ENCODE results near the genes AGPAT1, AGER, NOTCH4, HLA-DQB1 and COL11A2.

GRCh38 chr6:32113520-32114443 is 4.6 kb upstream of the TNXB start:
- CAGE, long polyA plus RNA = no peak
- RRBS = no CpG with 5 or more reads among the region's 6 CpGs

DNA sequence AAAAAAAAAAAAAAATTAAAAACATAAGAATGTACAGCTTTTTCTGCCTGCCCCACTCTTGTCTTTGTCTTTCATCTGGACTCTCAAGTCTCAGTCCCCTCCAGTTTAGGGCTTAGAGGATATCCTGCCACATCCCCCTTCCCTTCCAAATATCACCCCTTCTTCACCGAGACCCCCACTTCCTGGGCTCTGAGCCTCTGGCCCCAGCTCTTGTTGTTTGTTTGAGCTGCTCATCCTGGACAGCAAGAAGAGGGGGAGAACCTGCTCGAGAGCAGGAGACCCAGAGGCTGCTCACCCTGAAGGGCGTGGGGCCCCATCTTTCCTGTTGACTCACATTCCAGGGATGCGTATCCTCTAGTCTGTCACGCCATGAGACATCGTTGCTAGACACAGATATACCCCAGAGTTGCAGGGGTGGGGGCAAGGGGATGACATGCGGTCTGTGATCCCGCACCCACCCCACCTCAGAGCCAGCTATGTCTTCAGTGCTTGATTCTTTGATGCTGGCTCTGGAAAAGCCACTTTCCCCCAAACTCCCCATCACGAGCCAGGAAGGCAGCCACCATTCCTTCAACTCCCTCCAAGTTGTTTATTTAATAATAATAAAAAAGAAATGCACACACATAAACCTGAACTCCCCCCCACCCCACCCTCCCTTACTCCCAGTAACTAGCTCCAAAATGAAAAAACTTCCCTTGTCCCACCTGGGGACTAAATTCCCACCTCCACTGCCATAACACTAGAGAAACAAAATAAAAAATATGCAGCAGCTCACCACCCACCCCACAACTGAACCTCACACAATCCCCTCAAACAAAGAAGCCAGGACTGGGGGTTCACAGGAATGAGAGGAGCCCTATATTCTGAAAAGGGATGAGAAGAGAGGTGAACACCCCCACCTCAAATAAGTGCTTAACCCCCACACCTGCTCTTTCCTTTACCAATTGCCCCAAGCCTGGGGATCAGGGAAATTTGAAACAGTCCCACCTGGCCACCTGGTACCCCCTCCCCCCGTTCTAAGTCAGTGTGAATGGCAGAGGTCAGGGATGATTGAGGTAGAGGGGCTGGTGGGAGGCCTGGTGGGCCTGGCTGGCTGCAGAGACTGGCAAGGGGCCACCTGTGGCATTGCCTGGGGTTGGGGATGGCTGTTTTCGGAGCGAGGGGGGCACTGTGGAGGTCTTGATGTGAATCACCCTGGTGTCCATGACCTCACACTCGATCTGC is 6.0 kb upstream of the TNXB start:
- CAGE, long polyA plus RNA = no peak
- RRBS = no CpG with 5 or more reads among the region's 13 CpGs

DNA sequence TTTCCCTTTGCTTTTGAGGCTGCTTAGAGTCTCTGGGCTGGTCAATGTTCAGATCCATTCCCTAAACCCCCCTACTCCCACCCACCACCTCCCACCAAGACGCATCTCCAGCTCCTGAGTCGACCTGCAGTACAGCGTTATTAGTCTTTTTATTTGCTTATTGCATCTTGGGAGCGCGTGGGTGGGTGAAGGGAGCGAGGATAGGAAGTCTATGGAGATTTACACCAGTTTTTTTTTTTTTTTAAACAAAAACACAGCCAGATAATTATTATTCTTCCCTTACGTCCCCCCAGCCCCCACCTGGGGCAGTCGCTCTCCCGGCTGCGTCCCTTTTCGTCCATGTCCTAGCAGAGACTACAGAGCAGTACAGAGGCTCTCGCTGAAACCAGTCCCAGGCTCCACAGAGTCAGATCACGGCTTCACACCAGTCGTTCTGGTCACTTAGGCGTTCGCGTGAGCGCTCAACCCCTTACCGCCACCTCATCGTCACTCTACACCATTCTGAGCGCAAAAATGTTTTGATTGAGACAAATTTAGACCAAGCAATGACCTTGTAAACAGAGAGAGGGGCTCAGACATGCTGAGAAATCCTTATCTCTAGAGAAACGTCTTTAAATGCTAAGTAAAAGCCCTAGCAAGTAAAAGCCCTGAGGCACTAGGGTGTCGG is 1.1 kb upstream of the PRRT1 start:
- CAGE, long polyA plus RNA = no peak
- RRBS = no CpG with 5 or more reads among the region's 23 CpGs

DNA sequence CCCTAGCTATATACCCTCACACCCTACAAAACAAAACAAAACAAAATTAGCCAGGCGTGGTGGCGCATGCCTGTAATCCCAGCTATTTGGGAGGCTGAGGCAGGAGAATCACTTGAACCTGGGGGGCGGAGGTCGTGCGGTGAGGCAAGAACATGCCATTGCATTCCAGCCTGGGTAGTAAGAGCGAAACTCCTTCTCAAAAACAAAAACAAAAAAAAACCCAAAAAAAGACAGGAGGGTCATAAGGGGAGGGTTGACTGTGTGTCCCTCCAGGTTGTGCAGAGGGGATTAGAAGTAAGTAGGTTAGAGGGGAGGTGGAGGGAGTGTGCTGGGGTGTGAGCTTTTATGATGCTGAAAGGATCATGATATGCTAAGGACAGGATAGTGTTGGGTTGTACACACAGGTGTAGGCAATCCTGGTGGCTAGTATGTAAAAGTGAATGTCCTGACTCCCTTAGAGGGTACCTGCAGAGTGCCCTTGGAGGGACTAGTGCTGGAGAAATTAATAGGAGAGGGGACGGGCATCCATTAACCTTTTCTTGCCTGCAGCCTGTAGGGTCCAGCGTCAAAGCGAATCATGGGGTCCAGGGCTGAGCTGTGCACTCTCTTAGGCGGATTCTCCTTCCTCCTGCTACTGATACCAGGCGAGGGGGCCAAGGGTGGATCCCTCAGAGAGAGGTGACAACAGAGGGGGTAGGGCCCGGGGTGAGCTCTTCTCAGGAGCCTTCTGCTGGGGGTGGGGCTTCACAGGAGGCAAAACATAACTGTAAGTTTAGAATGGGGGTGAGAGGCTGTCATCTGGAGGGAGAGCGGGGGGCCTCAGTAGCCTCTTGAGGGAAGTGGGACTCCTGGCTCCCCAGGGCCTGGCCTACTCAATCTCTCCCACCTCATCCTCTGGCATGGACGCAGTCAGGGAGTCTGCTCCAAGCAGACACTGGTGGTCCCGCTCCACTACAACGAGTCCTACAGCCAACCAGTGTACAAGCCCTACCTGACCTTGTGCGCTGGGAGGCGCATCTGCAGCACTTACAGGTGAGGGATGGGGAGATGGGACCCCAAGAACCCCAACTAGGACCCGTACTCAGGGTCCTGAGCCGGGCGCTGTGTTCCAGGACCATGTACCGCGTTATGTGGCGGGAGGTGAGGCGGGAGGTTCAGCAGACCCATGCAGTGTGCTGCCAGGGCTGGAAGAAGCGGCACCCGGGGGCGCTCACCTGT is 1.6 kb downstream of the EGFL8 start:
- CAGE, long polyA plus RNA = no peak
- RRBS = 90% methylated on average over 6 of the region's 28 CpGs

DNA sequence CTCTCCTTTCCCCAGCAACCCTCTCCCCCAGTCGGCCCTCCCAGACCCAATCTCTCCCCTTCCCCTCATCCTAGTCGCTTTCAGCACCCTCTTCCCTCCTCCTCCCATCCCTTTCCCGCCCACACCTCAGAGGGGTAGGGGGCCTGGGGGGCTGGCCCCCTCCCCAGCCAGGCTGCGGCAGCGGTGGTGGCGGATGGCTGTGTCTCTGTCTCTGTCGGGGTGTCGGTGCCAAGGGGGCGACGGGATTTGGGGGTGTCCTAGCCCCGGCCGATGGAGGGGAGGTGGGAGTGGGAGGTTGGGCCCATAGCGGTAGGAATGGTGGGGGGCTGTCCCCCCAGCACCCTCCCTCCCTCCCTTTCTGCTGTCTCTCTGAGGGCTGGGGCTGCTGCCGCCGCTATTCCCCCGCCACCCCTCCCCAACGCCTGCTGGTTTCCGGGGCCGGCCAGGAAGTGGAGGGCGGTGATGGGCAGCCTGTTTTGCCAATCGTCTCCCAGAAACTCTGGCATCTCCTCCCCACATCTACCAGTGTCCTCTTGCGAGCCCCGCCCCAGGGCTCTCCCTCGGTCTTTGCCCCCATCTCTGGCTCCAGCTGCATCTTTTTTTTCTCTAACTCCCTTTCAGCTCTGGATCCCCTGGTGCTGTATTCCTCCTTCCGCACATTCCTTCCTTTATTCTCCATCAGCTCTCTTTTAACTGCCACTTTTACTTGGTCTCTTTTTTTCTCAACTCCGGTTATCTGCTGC is at the start of gene AGPAT1:
Gene AGPAT1, minus strand, starts transcription at position 396 of the 743 bp plus-strand sequence.
- CAGE, long polyA plus RNA = start-site peak on the minus strand centred at position 369 of the sequence, 60 bp wide, 161 and 83 reads in 2 replicates
- RRBS = no CpG with 5 or more reads among the region's 26 CpGs

DNA sequence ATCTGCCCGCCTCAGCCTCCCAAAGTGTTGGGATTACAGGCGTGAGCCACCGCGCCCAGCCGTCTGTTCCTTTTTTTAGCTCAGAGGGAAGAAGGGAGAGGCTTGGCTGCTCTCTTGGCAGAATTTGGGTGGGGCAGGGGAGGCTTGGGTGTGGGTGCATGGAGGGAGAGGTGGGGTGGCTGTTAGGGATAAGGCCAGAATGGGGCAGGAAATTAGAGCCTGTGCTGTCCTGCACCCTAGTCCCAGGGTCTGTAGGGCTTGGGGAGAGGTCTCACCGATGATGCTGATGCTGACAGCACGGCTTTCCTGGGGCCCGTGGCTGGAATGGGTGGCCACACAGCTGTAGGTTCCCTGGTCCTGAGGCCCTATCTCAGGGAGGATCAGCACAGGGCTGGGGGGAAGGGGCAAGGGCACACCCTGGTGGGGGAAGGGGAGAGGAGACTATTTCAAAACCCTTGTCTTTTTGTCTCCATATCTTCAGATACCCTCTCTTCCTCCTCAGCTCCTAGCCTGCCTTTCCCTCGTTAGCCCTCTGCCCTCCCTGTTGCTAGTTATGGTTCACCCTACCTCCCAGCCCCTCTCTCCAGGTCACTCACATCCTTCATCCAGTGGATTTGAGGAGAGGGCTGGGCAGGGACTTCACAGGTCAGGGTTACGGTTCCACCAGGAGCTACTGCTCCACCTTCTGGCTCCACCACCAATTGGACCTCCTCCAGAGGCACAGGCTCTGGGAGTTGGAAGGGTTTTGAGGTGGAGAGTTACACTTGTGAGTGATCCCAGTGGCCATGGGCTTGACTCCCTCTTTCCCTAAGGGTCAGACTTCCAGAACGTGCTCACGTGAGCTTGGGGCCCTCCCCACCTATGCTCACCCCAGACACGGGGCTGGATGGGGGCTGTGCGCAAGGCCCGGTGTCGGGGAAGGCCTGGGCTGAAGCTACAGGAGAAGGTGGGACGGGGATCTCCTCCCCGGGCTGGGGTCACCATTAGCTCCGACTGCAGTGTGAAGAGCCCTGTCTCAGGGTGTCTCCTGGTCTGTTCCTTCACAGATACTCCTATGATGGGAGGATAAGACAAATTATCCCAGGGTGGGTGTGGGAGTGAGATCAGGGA is 1.7 kb downstream of the AGER start:
- CAGE, long polyA plus RNA = no peak
- RRBS = 95% methylated on average over 4 of the region's 19 CpGs

DNA sequence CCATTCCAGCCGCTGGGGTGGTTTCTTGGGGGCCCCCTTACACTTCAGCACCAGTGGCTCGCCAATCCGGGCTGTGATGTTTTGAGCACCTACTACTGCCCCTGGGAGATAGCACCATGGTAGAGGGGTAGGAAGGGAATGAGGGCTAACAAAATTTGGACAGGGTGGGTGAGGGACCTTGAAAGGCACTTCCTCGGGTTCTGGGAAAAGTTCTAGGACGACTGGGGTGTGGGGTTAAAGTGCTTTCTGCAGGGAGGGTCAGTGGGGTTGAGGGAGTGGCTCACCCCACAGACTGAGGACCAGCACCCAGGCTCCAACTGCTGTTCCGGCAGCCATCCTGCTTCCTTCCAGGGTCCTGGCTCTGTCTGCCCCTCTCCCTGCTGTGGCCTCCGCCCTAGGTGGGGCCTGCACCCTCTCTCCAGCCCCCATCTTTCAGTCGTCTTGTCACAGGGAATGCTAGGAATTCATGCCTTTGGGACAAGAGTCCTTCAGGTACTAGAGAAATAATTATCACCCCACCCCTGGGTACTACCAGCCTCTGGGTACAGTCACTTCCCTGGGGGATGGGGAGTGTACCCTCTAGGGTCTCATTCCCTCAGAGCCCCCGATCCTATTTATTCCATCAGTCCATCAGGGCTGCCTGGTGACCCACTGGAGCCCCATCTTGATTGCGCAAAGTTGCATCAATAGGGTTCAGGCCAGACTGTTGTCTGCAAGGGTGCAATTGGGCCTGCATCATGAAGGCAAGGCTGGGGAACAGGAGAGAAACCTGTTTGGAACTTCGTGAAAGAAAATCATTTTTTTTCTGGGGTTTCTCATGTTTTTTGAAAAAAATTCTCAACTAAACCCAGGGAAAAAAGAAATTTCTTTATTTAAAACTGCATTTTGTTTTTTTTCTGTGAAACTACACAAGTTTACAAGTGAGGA is at the start of gene AGER:
Gene AGER, minus strand, starts transcription at position 367 of the 927 bp plus-strand sequence.
- CAGE, long polyA plus RNA = no peak
- RRBS = no CpG with 5 or more reads among the region's 11 CpGs

GRCh38 chr6:32187535-32188196 is 2.3 kb downstream of the PBX2 start:
- CAGE, long polyA plus RNA = no peak
- RRBS = no CpG with 5 or more reads among the region's 15 CpGs

GRCh38 chr6:32189503-32190118 is 391 bp downstream of the PBX2 start:
- CAGE, long polyA plus RNA = no peak
- RRBS = 3% methylated on average over 5 of the region's 30 CpGs

- CAGE, long polyA plus RNA = no peak
- RRBS = no CpG with 5 or more reads among the region's 7 CpGs
These were observed at the start of gene NOTCH4 for GRCh38 chr6:32223825-32224438. TSS of gene NOTCH4 (minus strand) at chr6:32224067.

GRCh38 chr6:32473398-32474127 is 33.9 kb downstream of the HLA-DRA start:
- CAGE, long polyA plus RNA = no peak
- RRBS = no CpG with 5 or more reads among the region's 8 CpGs

DNA sequence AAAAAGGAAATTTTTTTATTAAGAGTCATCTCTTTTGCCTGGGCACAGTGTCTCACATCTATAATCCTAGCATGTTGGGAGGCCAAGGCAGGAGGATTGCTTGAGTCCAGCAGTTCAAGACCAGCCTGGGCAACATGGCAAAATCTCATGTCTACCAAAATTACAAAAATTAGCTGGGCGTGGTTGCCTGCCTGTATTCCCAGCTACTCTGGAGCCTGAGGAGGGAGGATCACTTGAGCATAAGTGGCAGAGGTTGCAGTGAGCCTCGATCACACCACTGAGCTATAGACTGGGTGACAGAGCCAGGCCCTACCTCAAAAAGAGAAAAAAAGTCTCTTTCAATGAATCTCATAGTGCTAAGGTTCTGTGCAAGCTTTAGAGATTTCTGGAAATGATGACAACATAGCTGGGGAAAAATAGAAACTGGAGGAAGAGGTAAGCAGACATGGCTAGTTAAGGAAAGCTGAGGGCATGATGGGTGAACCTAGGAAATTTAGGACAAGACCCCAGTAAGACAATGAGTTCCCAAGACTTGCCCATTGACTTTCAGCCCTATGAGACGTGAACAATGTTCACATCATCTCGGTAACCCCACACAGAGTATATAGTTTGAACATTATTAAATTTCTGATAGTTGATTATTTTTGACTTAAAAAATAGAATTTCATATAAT is 1.4 kb downstream of the HLA-DRB1 start:
- CAGE, long polyA plus RNA = no peak
- RRBS = no CpG with 5 or more reads among the region's 4 CpGs

GRCh38 chr6:32666284-32667168 is at the start of gene HLA-DQB1:
TSS of gene HLA-DQB1 (minus strand) at chr6:32666657.
- CAGE, long polyA plus RNA = no peak
- RRBS = 25% methylated on average over 2 of the region's 16 CpGs

- CAGE, long polyA plus RNA = no peak
- RRBS = no CpG with 5 or more reads among the region's 1 CpG
These were observed 5.0 kb downstream of the HLA-DMB start for GRCh38 chr6:32935873-32936089.

GRCh38 chr6:32972784-32973694 is 4.6 kb downstream of the BRD2 start:
- CAGE, long polyA plus RNA = no peak
- RRBS = 3% methylated on average over 3 of the region's 56 CpGs

DNA sequence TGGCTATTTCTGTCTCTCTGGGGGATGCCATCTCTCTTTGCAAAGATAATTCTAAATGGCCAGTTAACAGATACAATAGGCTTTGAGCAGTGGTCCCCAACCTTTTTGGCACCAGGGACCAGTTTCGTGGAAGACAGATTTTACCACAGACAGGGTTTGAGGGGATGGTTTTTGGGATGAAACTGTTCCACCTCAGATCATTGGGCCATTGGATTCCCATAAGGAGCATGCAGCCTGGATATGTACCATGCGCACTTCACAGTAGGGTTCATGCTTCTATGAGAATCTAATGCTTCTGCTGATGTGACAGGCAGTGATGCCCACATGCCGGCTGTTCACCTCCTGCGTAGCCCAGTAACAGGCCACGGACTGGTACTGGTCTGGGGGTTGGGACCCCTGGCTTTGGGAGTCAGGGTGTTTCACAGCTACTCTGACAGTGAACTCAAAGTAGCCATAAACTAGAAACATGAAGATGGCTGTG is 10.1 kb downstream of the BRD2 start:
- CAGE, long polyA plus RNA = no peak
- RRBS = no CpG with 5 or more reads among the region's 5 CpGs

DNA sequence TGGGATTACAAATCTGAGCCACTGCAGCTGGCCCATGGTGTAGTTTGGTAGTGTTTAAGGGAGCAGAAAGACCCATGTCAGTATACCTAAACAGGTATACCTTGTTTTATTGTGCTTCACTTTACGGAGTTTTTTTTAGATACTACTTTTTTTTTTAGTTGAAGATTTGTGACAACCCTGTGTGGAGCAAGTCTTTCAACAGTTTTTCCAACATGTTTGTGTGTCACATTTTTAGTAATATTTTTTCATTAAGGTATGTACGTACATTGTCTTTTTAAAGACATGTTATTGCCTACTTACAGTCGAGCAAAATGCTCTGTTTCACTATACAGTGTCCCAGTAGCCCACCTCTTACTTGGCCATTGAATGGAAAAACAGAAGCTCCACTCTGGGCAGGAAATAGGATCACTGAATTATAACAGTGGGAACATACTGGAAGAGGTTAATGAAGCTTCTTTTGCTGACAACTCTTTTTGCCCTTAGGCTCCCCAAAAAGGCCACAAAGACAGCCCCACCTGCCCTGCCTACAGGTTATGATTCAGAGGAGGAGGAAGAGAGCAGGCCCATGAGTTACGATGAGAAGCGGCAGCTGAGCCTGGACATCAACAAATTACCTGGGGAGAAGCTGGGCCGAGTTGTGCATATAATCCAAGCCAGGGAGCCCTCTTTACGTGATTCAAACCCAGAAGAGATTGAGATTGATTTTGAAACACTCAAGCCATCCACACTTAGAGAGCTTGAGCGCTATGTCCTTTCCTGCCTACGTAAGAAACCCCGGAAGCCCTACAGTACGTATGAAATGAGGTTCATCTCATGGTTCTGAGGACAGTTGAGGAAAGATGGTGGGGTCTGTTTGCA is 11.2 kb downstream of the BRD2 start:
- CAGE, long polyA plus RNA = no peak
- RRBS = no CpG with 5 or more reads among the region's 11 CpGs

GRCh38 chr6:33076321-33076905 is 623 bp downstream of the HLA-DPB1 start:
- CAGE, long polyA plus RNA = no peak
- RRBS = no CpG with 5 or more reads among the region's 3 CpGs

DNA sequence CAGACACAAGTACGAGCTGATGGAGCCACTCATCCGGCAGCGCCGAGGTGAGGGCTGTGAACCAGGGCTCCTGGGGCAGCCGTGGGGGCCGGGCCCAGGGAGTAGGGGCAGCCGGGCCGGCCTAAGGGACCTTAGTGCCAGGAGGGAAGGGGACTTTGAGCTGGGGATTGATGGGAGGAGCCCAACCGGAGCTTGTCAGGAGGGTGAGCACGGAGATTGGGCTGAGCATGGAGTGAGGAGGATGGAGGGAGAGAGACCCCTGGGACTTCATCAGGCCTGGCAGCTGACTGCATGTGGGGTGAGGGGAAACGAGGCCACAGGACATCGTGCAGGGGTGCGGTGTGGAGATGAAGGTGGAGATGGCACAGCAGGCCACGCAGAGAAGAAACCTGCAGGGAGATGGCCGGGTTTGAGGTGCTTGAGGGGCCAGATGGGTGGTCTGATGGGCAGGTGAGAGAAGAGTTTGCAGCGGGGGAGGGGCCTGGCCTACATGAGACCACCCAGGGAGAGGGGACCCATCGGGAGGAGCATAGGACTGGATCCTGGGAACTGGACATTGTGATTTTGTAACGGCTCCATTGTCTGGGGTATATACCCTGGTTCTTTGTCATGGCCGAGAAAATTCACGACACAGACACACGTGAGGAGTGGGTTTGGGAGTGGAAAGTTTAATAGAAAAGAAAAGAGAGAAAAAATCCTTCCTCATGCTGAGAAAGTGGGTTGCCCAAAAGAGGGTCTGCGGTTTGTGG is 41.6 kb downstream of the HLA-DPB1 start:
- CAGE, long polyA plus RNA = no peak
- RRBS = 4% methylated on average over 6 of the region's 22 CpGs

DNA sequence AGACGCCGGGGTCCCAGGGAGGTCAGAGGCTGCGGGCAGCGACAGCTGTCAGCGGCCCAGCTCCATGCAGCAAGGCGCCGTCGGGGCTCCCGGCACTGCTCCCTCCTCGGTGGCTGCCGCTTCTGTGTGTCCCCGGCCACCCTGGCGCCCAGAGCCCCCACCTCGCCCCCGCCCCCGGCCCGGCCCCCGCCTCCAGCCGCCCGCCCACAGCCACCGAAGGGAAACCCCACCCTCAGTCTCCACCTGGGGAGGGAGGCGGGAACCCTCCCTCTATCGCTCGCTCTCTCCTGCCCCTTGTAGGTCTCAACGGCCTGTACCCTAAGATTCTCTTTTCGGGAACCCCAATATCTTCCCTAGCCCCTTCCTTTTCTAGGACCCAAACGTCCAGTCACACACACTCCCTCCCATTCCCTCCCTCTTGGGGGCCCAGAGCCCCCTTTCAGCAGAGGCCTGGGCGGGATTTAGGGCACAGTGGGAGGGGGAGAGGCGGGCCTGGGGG is at the start of gene COL11A2:
Gene COL11A2, minus strand, starts transcription at position 128 of the 499 bp plus-strand sequence.
- CAGE, long polyA plus RNA = no peak
- RRBS = 7% methylated on average over 15 of the region's 29 CpGs